ENCODE measurements around a stretch of chr2.

DNA sequence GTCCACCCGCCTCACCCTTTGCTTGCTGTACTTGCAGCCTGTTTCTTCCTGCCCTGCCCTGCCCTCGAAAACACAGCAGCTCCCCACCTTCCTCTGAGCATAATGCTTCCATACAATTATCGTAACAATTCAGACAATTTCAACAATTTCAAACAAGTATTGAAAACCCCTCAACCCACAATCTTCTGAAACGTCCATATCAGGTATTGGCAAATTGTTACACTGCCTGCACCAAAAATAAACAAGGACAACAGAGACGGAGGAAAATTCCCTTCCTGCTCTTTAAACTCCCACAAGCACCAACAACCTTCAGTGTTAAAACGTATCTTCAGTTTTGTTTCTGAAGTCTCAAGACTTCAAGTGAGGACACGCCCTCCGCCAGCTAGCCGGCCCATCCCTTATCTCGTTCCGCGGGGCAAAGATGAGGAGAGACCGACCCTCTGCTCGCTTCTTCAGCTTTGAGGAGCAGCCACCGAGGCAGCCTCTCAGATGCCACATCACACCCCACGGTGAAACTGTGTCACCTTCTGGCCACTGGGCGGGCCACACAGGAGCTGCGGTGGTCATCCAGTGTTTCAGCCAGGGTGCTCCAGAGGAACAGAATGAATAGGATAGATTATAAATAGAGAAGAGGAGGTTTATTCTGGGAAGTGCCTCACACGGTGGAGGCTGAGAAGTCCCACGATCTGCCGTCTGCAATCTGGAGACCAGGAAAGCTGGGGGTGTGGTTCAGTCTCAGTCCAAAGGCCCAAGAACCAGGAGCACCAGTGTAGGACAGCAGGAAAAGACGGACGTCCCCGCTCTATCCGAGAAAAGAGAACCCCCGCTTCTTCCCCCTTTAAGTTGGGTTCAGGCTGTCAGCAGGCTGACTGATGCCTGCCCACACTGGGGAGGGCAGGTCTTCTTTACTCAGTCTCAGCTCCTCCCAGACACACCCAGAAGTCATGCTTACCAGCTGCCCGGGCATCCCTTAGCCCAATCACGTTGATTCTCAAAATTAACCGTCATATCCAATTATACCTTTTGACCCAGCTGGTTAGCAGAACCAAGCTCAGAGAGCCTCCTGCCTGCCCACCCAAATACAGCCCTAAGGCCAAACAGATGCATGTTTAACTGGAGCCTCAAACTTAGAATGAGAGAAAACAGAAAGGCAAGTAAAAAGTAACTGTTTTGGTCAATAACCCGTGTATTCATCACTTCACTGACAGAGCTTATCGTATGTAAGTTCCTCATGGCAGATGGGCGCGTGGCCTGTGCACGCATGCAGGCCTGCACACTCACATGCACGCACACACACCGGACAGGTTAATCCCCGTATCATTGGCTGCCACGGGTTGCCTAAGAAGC lies 399.7 kb upstream of the ID2 start:
- PRO-cap, result bidirectional peak, plus-strand start at position 1,042 of the sequence, minus-strand start at position 867 of the sequence

DNA sequence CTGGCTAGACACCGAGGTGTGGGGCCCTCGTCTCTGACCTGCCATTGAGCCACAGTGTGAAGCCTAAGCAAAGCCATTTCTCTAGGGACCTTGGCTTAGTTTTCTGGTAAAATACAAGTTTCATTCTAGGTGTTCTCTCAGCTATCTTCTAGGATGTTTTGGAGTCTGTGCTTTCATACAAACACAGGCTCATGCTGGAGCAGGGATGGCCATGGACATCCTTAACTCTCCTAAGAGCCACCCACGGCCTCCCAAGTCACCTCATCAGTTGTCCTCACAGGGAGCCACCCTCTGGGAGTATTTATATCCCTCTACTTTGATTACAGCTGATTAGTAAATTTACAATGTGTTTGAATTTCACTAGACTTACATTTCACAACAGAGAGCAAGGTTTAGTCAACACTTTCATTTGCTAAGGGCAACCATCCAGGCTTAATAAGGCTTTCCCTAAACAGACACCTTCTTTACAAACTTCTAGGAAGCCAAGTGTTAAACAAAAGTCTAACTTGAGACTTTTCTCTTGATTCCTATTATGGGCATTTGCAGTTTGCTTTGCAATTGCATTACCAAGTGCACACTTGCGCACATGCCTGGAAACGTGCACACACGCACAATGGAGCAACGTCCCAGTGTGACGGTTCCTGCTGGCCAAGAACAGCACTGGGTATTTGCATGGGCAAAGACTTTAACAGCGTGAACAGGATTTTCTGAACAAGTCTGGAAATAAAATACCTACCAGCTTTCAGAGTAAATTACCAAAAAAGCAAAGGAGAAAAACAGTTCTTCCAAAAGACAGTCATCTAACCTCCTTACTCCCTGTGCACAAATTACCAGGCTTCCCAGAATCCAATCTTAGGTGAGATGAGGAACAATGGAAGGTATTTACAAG lies 376.5 kb upstream of the ID2 start:
- PRO-cap, result no peak

DNA sequence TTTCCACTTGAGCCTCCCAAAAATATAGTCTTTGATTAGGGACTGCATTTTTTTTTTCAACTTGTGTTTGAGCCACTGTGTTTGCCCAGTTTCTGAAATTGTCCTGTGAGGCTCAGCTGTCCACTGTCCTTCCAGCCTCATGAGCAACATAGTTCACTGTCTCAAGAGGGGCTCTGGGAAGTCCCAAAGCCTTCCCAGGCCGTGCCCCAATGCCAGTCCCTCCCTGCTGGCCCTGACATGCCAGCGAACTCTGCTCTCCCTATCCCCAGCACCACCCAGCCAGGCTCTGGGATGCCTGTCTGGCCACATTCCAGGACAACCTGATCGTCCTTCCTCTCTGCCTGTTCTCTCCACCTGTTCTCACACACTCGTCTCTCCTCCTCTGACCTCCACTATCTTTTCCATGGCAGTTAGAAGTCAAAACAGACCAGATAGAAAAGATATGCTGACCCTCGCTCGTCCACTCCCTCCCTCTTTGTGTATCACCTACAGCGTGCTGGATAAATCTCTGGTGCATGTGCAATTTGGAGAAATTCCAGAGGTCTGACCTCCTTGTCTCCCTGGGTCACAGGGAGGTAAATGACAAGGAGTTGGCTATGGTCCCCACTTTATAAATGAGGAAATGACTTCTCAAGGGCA lies 277.9 kb upstream of the ID2 start:
- PRO-cap, result no peak

DNA sequence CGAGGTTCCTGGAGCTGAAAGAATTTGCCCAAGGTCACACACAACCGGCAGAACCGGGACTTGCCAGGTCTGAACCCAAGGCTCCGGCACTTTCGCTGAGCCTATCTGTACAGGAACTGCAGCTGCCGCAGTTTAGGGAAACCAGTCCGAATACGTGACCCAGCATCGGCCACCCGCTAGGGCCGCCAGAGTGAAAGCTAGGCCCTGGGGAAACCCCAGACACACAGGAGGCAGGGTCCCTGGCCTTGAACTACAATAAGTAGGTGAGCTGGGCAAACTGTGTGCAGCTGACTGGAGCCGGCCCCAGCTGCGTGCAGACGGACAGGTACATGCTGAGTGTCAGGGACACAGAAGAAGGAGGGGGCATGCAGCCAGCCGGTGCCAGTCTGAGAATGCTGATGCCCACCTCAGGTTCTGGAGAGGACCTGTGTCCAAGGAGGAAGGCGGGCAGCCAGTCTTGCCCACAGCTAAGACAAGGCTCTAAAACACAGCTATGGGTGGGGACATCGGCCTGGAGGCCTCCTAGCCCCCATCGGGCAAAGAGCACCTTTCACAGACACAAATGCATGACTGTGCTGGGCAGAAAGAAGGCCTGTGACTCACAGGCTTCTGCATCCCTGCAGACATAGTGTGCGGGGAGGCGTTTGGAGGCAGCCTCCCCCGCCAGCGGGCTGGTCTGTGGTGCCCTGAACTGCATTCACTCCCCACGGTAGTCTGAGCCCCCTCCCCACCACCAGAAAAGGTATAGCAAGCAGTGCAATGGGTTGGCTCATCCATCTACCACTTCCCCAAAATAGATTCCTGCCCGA lies 107.4 kb upstream of the ID2 start:
- PRO-cap, result no peak

DNA sequence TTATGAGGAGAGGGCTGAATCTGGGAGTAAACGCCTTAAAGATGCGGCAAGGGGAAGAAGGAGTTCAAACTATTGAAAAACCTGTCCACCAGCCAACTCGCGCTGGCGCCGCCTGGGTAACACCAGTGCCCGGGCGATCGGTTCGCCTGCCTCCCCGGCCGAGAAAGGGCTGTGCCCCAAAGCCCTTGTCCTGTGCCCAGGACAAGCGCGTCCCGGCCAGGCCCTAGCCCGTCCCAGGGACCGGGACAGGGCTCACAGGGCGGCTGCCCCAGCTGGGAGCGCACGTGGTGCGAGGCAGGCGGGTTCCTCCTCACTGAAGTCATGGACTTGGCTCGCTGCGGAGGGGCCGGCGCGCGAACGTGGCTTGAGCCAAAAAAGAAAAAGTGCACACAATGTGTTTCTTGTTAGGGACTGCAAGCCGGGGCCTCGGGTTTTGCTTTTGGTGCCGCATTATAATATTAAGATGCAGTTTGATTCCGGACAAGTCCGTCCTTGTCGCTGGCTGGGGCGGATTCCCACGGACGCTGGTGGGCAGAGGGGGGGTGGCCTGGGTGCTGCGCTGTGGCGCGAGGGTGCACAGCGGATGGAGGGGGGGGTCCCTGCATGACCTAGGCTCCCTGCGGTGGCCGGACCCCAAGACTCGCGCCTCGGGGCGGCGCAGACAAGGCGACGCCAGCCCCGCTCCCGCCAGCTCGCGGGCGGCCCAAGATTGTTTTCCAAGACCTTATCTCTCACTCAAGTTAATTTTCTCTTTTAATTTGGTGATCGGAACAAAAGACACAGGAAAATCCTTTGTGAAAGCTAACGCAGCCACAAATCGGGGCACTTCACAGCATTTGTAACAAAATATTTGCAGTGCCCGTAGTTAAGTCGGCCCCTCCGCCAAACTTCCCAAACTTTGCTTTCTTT lies 5.2 kb upstream of the ID2 start:
- PRO-cap, result bidirectional peak, plus-strand start at position 313 of the sequence, minus-strand start at position 256 of the sequence; unidirectional peak, plus-strand start at position 636 of the sequence

GRCh38 chr2:8683246-8683790 lies 1.5 kb downstream of the ID2 start:
- PRO-cap, result bidirectional peak, plus-strand start at chr2:8683411, minus-strand start at chr2:8683355; bidirectional peak, plus-strand start at chr2:8683616, minus-strand start at chr2:8683563; unidirectional peak, minus-strand start at chr2:8683632

GRCh38 chr2:9178231-9178744 lies 28.3 kb upstream of the ASAP2 start:
- PRO-cap, result no peak

DNA sequence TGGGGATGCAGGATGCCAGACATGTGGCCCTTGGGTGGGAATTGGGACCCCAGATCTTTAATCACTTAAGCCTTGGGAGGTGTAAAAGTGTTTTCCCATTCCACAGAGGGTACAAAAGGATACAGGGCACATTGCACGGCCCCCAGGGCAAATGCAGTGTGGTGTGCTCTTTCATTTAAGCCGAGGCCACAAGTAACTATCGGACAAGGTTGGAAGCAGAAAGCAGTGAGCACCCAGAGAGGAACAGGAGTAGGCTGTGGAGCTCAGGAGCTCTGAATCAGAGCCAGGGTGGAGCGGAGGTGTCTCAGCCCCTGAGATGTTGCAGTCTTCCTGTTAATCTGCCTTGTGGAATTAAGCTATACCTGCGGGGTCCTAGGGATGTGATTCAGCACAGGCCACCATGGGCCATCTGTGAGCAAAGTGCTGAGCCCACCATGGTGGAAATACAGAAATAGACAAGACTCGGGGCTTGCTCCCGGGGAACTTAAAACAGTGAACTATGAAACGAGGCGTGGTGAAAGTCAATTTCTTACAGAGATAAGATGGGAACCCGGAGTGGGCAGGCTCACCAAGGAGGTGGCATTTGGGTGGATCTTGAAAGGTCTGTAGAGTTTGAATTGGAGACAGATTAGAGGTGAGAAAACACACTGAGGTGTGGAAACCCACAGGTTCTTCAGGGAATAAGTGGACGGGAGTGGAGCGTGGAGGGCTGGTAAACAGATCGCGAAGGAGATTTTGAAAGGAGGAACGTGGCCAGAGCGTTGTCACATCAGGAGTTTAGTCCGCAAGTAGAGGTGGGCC lies 44.0 kb downstream of the ASAP2 start:
- PRO-cap, result bidirectional peak, plus-strand start at position 225 of the sequence, minus-strand start at position 251 of the sequence

DNA sequence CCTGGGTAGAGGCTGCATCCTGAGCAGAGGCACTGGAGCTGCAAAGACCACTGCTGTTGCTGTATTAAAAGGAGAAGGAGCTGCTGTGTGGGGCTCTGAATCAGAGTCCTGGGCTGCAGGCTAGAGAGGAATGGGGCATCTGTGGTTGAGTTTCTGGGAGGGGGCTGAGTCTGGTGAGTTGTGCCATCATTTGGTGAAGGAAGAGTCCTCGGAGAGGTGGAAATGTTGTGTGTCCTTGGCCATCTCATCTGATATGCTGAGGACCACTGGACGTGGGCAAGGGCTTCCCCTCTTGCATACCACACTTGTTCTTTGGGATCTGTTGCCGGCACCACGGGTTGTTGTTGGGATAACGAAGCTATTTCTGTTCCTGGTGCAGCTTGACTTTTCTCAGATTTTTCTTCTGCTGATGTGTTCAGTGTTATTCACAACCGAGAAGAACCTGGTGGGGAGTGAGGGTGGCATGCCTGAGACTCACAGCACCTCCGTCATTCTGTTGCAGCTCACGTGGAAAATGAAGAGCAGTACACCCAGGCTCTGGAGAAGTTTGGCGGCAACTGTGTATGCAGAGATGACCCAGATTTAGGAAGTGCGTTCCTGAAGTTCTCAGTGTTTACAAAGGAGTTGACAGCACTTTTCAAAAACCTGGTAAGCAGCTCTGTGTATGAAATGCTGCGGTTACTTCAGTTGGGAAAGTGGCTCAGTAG lies 90.3 kb downstream of the ASAP2 start:
- PRO-cap, result no peak

GRCh38 chr2:9300924-9301284 lies 94.3 kb downstream of the ASAP2 start:
- PRO-cap, result no peak

DNA sequence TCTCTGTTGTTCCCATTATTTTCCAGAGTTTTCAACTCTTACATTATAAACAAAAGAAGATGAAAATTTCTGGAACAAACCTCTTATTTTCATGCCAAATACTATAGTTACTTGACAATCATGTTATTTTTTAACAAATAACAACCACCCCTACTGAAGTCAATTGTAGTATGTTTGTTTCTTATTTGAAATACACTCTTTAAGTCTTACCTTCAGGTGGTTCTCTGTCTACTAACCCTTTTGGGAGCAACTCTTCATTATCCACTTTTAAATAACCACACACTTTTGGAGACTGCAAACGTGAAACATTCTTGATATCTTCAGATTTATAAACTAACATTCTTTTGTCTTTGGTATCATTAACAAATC lies 28.1 kb downstream of the ADAM17 start:
- PRO-cap, result no peak

GRCh38 chr2:9559299-9559444 lies 3.5 kb upstream of the ADAM17 start:
- PRO-cap, result no peak

- PRO-cap, result no peak
Observed at GRCh38 chr2:9699523-9700004, 68.8 kb upstream of the YWHAQ start.

GRCh38 chr2:9752440-9753164 lies 90.7 kb upstream of the TAF1B start:
- PRO-cap, result unidirectional peak, plus-strand start at chr2:9752815

DNA sequence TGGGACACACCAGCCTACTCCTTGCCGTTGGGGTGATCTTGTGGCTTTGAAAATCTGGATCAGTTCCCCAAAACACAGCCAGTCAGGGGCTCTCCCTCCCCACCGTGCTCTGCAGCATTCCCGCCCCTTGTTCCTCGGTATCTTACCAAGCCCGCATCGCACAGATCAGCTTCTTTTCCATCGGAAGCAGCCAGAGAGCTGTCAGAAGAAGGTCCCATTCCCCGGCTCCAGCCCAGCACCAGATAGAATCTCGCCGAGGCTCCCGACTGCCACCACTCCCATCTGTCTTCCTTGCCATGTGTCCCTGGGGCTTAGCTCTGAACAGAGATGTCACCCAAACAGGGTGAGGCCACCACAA lies 70.3 kb upstream of the TAF1B start:
- PRO-cap, result unidirectional peak, plus-strand start at position 253 of the sequence

- PRO-cap, result no peak
Observed at GRCh38 chr2:9797607-9798676, 45.3 kb upstream of the TAF1B start.

DNA sequence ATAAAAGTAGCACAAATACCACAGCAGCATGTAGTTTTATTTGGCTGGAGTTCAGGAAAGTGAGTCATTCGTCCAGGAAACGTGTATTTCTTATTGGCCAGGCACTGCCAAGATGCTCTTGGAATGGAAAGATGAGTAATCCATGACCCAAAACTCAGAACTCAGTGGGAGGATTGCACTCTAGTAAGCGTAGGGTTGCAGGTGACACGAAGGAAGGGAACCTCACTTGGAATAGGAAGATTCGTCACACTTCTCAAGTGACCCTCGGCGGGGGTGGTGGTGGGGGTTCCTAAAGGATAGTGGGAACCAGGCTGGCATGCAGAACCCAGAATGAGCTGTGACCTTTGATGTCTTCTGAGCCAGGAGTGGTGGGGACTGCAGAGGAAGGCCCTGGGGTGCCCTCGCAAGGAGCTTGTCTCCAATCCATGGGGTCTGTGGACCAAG lies 24.6 kb downstream of the GRHL1 start:
- PRO-cap, result no peak

GRCh38 chr2:9997992-9998402 lies 45.4 kb upstream of the KLF11 start:
- PRO-cap, result no peak

- PRO-cap, result no peak
Observed at GRCh38 chr2:10009373-10009806, 34.0 kb upstream of the KLF11 start.

DNA sequence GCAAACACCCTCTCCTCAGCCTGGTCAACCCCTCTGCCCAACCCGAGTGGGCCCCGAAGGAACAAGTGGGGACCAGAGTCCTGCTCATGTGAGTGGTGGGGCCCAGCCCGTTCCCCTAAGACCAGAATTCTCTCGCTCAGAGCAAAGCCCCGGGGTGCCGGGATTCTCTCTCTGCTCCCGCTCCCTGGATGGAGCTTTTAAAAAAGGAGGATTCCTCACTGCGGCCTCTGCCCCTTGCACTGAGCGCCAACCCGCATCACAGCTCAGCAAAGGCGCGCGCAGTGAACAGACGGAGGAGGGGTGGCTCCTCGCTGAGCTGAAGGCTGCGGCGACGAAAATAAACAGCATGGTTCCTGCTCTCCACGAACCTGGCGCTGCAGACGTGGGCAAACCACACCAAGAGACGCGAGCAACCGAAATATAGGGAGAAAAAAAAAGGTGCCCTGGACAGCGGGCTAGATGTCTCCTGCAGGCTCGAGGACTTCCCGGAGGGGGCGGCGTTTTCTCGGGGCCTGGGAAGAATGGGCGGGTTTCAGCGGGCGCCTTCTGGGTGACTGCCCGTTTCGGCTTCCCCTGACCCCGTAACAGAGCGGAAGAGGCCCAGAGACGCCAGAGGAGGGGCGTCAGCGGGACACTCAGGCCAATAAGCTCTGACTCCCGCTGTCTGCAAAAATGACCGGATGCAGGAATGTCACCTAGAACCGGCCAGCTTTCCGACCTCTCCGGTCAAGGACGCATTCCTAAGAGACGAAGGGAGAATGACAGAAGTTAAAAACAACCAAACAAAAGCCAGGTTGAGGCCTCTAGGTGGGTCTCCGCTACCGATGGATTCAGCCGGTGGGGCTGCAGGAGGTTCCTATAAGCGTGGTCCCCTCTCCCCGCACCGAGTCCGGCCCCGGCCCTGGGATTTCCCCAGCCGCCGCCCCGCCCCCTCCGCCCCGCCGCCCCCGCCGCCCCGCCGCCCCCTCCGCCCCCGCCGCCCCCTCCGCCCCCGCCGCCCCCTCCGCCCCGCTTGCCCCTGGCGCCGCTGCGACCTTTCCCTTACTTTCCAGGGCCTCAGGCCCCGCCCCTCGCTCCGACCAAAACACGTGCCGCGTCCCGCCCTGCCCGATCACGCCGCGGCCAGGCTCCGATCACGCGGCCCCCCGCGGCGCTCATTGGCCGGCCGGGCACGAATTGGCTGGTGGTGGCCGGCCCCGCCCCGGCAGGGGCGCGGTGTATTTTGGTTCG lies 670 bp upstream of the KLF11 start:
- PRO-cap, result bidirectional peak, plus-strand start at position 603 of the sequence, minus-strand start at position 484 of the sequence; bidirectional peak, plus-strand start outside the sequence, minus-strand start at position 1,058 of the sequence

All from mucosa of descending colon (tissue), 1 donor.